Occipital lobe (tissue), 2 donors: ENCODE measurements around a stretch of chr10.

DNA sequence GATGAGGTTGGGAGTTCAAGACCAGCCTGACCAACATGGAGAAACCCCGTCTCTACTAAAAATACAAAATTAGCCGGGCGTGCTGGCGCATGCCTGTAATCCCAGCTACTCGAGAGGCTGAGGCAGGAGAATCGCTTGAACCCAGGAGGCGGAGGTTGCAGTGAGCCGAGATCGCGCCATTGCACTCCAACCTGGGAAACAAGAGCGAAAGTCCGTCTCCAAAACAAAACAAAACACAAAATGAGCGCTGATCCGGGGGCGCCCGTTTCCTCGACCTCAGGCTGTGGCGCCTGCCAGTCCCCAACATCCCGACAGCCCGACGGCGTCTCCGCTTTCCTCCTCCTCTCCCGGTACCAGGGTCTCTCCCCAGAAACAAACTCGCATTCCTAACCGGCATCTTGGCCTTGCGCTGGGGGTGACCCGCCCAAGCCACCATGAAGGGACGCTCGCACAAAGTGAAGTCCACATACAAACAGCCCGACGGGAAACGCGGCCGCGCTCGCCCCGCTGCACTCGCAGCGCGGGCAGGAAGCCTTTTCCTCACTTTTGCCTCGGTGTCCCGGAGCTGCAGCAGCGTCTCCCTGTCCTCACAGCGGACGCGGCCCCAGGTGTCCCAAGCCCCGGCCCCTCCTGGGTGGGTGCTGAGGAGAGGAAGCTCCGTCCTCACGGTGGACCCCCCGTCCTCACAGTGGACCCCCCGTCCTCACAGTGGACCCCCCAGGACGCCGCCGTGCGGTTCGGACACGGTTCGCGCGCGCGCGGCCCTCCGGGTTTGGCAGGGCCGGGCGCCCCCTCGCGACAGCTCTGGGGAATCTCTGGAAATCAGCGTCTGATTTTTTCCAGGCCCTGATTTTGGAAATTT is 24.6 kb upstream of the TUBB8 start:
- RAMPAGE, long total RNA, result no peak

DNA sequence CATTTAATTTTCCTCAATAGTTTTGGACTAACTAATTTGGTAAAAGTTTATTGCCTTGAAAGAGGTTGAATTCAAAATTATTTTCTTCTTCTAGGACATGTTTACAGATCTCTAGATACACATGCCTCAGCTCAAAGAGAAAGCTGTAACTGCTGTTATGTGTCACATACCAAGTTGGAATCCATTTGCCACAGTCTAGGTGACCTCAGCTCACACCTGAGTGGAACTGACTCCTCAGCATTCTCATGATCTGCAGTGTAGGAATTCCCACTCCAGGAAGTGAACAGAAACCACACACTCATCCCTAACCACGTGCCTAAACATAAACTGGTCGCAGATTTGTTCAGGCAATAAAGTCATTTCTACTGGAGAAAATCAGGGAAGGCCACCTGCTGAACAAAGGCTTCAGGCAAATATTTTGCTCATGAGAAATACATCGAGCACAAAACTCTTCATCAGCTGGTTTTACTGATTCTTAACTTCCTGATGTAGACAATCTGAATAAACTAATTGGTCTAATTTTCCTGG is 23.0 kb upstream of the ZMYND11 start:
- RAMPAGE, long total RNA, result no peak

- RAMPAGE, long total RNA, result no peak
Observed at GRCh38 chr10:383746-384474, 248.7 kb downstream of the ZMYND11 start.

- RAMPAGE, long total RNA, result no peak
Observed at GRCh38 chr10:389781-390363, 254.6 kb downstream of the ZMYND11 start.

DNA sequence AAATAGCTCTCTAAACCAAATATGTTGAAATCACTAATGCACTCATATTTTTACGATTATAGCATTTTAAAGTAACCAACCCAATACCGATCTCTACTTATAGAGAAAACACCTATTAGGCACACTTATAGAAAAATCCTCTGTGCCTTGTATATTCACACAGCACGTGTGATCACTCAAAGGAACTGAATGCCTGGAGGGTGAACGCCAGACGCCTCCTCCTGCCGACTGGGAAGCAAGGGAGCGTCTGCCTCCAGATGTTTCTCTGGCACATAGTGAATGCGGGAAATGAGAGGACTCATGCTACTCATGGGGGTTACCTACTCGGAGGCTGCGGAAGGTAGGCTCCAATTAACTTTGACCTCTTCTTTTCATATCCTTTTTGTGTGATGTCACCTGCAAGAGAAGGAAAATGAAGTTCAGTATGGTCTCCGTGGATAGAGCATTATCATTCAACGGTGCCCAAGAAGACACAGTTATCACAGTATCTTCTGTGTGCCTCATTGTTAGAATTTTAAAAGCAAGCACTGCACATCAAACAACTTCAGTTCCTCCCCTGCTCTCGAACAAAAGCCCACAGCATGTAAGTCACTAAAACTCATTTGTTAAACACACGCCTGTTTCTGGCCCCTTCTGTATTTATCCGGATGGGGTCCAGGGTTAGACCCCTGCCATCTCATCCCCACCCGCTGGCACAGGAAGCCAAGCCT is 203.2 kb downstream of the DIP2C start:
- RAMPAGE, long total RNA, result no peak

GRCh38 chr10:645487-645990 is 43.9 kb downstream of the DIP2C start:
- RAMPAGE, long total RNA, result no peak

DNA sequence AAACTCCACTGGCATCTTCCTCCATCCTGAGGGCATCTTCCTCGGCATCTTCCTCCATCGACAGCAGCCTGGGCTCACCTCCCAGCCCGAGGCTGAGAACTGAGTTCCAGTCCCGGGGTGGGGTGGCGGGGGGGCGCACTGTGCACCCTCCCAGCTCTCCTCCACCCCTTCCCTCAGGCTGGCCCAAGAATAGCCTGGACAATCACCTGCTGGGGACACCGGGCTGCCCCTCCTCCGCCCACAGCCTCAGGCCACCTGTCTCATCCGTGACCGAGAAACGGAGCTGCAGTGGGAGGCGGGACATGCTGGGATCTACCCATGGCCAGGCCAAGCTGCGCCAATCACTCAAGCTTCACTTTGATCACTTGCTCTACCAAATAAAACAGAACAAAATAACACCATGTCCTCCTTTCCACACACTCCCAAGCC is 37.2 kb downstream of the DIP2C start:
- RAMPAGE, long total RNA, result no peak

- RAMPAGE, long total RNA, result no peak
Observed at GRCh38 chr10:662626-663274, 26.7 kb downstream of the DIP2C start.

DNA sequence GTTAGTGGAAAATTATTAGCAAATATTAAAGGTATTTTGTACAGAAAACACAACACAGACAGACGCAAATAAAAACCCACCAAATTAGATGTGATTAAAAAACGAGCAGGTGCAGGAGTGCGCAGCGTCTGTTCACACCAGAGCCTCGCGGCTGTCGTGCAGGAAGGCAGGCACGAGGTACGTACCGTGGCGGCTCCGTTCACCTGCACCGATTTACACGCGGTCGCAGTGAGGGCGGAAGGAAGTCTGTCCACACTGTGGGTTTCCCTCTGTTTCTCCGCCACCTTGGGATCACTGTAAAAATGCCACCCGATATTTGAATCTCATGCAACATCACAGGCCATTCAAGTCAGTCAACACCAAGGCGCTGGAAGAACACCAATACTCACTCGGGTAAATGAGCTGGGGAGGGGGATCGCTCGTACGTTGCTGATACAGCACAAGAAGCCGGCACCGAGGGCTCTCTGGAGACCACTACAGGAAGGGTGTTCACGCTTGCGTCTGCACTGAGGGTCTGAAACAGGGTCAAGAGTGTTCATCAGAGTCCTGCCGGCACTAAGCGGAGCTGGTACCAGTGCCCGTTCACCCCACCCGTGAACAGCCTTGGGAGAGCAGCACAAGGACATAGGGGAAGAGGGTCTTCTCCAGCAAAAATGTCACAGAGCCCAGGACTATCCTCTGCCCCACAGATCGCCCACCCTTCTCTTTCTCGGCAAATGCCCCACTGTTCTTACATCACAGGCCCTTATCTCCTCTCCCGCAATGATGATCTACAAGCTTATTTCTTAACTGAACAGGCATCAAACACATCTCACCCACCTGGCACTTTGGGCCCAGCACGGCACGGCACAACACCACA is 116.7 kb downstream of the LARP4B start:
- RAMPAGE, long total RNA, result no peak

DNA sequence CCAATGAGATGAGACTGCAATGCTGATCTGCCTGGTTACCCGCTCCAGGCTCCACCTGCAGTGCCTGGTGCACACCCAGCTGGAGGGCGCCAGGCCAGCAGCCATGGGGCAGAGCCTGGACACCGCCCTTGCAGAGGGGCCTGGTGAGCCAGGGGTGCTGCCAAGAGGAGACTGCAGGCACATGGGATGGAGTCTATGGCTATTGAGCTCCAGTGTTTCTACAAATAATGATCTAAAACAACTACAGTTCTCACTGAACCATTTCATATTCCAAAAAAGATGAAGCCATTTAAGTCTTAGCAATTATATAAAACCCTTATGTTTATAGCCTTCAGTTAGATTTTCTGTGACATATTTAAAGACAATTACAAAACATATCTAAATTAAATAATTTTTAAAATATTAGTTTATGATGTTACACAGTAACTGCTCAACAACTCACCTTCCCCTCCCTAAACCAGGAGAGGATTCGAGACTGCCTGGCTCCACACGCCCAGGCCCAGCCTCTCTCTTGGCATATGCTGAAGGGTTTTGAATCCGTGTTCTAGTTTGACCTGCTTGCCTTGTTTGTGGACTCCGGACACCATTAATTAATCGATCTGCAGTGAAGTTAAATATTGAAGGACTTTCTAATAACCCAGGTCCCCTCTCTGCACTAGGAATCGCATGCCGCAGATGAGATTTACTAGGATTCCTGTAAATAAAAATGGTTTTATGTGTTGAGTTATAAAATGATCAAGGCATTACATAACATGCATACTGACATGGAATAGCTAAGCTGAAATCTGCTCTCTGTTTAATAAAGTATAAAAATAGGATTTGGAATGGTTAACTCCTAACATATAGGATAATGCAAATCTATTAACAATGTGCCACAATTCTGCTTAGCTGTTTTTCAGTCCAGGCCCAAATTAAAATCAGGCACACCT is 106.6 kb downstream of the LARP4B start:
- RAMPAGE, long total RNA, result no peak

DNA sequence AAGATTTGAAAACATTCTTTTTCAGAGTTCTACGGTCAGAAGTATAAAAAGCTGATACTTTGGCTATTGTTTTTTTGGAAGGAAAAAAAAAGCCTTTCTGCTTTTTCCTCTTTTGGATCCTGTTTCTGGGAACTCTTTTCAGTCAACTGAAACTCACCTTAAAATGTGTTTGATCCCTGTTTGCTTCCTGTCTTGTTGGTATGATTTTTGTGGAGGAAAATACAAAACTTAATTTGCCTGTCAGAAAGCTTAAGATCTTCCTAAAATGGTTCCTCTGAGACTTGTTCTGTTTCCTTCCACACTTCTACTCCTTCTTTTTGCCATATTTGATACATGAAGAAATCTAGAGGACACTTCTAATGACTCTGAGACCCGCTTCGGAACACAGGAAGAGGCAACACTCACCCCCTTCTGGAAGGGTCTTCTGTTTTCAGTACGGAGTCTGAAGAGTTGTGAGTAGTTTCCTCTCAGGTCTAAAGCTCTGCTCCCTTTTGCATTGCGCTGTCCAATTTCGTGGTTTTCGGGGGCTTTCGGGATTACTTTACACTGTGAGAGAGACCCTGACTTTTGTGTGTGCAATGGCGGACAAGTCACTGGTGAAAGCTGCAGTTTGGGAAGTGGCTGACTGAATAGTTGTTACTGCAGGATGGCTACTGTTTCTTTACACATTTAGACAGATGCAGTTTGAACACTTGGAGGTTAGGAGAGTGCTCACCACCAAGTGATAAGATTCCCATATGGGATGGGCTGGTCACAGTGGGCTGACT is 20.0 kb downstream of the LARP4B start:
- RAMPAGE, long total RNA, result no peak

DNA sequence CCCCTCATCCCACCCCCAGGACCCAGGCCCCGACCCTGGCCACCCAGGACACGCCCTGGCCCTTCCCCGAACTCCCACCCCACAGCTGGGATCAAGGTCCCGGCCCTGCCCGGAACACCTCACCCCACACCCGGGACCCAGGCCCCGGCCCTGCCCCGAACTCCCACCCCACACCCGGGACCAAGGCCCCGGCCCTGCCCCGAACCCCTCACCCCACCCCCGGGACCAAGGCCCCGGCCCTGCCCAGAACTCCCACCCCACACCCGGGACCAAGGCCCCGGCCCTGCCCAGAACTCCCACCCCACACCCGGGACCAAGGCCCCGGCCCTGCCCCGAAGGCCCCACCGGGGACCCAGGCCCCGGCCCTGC is 668 bp upstream of the LARP4B start:
- RAMPAGE, long total RNA, result no peak

DNA sequence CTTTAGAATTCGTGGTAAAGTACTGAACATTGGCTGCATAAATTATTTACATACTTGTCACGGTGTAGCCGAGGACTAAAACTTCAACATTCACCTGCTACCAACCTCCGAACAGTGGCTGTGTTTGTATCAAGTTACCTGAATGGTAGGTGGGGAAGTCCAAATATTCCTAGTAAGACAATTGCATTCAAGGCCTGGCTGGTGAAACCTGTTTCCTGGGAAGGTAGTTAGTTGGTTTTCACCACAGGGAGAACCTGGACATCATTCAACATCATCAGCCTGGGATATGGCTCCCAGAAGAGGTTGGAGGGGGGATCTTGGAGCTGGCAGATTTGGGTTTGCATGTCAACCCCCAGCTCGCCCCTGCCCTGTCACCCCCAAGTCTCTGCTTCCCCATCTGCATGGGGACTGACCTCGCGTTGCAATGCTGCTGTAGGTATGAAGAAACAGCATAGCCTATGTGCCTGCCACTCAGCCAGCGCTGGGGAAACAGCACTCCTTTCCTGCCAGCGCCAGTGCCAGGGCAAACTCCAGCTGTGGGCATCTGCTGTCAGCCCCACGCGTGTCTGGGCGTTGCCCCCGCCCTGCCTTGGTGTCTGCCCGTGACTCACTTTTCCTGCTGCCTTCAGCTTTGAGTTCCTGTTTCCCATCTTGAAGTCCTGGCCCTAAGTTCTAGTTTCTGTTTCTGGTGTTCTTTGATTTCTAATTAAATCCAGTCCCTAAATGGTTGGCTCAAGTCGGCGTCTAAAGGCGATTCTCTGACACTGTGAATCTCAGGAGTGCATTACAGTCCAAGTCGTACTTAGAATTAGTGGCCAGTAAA is 12.8 kb upstream of the LARP4B start:
- RAMPAGE, long total RNA, result no peak

DNA sequence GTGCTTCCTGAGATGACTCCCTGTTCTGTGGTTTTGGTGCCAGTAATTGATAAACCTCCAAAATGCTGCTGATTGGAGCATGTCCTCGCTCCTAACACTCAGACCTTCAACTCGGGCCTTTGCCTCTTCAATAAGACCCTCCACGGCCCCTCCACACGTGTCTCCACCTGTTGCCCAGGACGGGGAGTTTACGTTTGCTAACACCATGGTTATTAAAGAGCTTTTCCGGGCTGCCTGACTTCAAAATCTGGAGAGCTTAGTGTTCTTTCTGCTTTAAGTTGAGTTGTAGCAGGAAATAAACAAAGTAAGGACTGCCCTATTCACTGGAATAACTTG is 23.9 kb upstream of the LARP4B start:
- RAMPAGE, long total RNA, result no peak

GRCh38 chr10:997057-997751 is 9.0 kb downstream of the GTPBP4 start:
- RAMPAGE, long total RNA, result no peak

DNA sequence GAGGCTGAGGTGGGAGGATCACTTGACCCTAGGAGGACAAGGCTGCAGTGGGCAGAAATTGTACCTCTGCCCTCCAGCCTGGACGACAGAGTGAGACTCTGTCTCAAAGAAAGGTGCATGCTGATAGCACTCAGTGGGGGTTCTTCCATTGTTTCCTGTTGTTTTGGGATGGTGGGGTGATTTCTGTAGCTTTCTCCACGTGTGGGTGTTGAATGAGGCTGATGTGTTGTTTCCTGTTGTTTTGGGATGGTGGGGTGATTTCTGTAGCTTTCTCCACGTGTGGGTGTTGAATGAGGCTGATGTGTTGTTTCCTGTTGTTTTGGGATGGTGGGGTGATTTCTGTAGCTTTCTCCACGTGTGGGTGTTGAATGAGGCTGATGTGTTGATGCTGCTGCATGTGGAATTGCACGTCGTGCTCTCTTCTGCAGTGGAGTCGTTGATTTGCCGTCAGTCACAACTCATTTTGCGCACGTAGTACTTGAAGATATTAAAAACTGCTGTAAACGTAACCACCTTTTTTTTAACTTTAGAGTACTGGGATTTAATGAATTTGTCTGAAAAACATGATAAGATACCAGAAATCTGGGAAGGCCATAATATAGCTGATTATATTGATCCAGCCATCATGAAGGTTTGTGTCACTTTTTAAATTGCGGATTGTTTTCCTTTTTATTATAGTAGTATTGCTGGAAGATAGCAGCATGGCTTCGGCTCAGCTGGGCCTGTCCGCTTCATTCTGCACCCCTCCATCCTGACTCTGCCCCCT is 15.6 kb downstream of the IDI2 start:
- RAMPAGE, long total RNA, result no peak

- RAMPAGE, long total RNA, result no peak
Observed at GRCh38 chr10:1033599-1034008, 7.9 kb upstream of the IDI2 start.

GRCh38 chr10:1037059-1038008 is 11.6 kb downstream of the IDI1 start:
- RAMPAGE, long total RNA, result no peak

DNA sequence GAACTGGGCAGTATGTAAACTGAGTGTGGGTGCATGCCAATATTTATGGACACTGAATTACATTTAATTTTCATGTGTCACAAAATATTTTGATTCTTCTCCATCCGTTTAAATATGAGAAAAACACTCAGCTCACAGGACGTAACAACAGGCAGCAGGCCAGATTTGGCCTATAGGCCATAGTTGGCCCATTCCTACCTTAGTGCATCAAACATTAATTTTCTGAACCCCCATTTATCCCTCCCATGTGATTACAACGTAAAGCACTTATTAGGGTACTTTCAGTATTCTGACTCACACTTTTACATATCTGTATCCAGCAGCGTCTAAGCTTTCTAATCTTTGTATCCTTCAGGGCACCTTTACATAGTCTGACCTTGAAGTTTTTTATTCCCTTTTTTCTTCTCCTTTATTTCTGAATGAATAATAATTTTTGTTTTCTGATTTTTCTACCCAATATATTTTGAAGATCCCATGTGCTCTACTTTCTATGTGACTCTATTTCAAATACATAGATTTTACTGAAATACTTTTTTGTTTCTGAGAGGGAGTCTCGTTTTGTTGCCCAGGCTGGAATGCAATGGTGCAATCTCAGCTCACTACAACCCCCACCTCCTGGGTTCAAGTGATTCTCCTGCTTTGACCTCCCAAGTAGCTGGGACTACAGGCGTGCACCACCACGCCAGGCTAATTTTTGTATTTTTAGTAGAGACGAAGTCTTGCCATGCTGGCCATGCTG is 3.8 kb downstream of the IDI1 start:
- RAMPAGE, long total RNA, result no peak

DNA sequence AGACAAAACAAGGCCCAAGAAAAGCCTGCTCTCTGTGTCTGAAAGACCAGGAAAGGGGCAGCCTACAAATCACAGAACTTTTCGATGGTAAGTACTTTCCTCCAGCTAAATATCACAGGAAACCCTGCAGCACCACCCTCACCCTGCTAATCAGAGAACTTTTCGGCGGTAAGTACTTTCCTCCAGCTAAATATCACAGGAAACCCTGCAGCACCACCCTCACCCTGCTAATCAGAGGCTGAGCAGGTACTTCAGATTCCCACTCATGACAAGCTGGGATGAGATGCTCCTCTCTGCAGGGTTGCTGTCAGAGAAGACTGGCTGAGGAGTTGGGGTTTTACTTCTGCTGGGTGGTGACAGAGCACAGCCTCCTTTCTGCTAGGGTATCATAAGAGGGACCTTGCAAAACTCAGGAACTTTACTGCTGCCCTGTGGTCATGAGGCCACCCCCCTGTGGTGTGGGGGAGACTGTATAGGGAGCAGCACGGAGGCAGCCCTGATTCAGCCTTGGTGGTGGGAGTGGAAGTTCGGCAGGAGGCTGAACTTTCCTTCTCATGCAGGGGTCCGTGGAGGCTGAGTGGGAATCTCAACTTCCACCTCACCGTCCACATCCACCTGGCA is 7.2 kb downstream of the WDR37 start:
- RAMPAGE, long total RNA, result no peak